ENCODE measurements around a stretch of chr7.

GRCh38 chr7:1043287-1043930, 937 bp upstream of the GPR146 start:
- PRO-cap = no peak

DNA sequence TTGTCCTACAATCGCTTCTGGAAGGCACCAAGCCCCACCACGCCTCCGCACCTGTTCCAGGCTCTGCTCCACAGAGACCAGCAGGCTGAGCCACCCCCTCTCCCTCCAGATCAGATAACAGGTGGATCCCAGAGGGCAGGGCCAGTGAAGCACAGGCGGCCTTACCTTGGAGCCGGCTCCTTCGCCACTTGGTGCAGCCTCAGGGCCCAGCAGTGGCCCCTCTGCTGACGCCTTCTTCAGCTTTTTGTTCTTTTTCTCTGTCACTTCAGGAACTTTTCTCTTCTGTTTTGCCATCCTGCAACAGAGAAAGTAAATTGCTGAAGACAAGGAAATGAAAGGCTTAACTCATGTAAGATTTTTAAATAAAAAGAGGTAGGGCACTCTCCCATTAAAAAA, 11.0 kb downstream of the C7orf50 start:
- PRO-cap = no peak

DNA sequence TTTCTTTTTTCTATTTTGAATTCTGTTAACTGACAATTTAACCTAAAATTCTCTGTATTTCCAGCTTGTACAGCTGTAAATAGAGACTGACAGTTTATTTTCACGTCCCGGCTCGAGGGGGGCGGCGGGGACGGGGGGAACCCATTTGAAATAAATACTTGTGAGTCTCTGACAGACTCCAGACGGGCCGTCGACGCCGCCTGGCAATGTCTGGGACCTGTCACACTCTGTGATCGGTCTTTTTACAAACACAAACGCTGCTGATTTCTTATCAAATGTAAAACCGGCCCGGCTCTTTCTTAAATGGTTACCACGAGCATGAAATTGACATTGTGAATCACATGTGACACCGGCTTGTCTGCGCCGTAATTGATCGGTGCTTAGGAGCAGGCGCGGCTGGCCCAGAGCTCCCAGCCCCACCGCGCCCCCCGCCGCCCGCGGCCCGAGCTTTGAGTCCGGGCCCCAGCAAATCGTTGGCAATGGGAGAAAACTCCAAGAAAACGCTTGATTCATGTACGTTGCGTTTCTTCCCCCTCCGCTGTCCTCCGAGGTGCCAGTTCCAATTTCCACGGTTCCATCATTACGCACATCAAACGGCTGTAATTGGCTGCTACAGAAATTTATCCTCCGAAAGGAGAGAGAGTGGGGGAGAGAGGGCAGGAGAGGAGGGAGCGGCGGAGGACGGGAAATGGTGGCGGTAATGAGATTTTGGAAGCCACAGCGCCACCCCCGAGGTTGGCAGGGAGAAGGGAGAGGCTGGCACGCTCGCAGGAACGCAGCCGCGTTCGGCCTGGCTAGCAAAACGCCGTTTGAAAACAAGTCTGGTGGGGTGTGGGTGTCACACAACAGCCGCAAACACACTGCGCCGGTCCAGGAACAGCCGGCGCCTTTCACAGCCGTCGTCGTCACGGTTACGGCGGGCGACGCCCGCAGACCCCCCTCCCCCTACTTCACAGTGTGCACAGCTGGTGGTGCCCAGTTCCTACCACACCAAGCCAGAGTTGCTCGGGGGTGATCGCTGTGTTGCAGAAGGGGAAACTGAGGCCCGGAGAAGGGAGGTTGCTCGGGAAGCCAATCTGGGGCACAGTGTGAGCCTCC, 57.3 kb downstream of the UNCX start:
- PRO-cap = no peak

DNA sequence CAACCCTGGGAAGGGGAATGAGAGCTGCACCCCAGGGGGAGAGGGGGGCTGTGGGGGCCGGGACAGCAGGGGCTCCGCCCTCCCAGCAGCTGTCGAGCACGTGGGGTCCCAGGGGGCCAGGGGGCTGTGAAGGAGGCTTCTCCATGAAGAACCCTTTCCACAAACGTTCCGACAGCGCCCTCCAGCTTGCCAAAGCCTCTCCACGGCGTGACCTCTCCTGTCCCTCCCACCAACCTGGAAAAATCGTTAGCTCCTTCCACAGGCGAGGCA, 66.2 kb downstream of the UNCX start:
- PRO-cap = no peak

- PRO-cap = no peak
Measured at GRCh38 chr7:1447008-1447445, 12.2 kb downstream of the MICALL2 start.

DNA sequence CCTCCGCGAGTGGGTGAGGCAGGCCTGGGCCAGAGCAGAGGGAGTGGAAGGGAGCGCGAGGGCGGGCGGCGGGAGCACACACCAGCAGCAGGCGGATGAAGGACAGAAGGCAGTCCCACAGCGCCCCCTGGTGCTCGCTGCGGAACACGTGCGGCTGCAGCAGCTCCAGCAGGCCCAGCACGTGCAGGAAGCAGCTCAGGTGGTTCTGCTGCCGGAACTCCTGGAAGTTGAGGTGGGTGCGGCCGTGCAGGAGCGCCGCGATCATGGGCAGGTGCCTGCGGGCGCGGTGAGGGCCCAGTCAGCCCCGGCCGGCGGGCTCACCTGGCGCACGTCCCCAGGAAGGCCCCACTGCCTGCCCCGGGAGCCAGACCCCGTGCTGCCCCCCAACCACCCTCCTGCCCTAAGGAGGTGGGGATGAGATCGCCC, 14.8 kb upstream of the MICALL2 start:
- PRO-cap = no peak

- PRO-cap = no peak
Measured at GRCh38 chr7:1516406-1517177, 12.4 kb upstream of the INTS1 start.

DNA sequence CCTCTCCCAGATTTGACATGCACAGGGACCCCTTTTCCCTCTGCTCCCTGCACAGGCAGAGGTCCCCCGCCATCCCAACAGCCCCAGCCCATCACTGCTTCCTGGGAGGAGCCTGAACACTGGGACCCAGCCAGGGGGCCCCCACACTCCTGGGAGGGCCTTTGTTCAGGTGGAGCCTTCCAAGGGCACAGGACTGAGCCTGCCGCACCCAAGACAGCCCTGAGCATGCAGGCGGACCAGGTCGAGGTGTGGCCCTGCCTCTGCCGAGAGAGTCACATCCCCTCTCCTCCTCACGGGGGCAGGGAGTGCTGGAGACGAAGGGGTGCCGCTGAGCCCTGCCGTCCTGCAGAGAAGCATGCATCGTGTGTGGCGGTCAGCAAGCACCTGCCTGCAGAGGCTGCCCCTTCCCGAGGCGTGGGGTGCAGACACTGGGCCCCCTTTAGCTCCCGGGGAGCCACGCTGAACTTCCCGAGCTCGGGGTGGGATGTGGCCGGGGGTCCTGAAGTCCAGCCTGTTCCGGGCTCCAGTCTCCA, 7.3 kb upstream of the MAFK start:
- PRO-cap = no peak

DNA sequence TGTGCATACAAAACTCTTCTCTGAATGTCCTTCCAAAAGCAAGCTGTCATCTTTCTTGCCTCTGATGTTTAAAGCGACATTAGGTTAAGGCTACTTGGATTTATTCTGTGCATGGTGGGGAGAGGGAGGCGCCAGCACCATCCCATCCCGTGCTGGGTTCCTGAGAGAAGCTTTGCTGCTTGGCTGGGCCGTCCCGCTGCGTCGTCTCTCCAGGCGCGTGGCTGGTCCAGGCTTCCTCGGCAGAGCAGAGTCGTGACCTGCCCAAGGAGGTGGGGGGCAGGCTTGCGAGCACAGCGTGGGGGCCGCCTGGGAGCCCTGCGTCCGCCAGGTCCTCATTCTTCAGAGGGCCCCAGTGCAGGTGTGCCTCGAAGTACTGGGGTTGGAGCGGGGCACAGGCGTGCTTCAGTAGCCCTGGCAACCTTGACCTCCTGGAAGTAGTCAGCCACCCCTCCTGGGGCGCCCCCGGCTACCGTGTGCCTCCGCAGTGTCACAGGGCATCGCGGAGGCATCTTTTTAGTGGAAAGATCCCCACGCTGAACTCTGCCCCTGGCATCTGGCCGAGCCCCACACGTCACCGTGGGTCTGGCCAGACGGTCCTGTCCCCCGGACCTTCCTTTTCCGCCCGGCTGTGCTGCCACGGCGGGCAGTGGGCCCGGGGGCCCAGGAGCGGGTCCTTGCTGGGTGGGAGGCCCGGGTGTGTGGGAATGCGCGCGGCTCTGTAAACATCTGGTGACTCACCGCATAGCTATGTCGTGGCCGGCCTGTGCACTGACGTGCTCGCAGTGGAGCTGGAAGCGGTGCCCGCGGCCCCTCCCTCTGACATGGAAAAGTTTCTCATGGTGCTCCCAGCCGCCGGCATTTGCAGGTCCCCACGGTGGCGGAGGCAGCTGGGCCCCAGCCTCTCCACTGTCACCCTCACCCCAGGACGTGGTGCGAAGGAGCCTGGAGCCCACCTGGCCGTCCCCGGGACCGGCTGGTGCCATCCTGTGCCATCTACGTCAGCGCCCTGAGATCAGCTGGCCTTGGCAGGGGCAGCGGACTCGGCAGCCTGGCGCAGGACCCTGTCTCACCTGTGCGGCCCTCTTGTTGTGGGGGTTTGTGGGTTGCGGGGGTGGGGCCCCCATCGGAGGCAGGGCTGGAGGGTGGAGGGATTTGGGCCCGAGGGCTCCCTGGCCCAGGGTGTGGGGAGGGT, 6.5 kb downstream of the MAFK start:
- PRO-cap = bidirectional peak, plus-strand start at position 825 of the sequence, minus-strand start at position 642 of the sequence

GRCh38 chr7:1558196-1558723, 2.3 kb upstream of the TMEM184A start:
- PRO-cap = no peak

DNA sequence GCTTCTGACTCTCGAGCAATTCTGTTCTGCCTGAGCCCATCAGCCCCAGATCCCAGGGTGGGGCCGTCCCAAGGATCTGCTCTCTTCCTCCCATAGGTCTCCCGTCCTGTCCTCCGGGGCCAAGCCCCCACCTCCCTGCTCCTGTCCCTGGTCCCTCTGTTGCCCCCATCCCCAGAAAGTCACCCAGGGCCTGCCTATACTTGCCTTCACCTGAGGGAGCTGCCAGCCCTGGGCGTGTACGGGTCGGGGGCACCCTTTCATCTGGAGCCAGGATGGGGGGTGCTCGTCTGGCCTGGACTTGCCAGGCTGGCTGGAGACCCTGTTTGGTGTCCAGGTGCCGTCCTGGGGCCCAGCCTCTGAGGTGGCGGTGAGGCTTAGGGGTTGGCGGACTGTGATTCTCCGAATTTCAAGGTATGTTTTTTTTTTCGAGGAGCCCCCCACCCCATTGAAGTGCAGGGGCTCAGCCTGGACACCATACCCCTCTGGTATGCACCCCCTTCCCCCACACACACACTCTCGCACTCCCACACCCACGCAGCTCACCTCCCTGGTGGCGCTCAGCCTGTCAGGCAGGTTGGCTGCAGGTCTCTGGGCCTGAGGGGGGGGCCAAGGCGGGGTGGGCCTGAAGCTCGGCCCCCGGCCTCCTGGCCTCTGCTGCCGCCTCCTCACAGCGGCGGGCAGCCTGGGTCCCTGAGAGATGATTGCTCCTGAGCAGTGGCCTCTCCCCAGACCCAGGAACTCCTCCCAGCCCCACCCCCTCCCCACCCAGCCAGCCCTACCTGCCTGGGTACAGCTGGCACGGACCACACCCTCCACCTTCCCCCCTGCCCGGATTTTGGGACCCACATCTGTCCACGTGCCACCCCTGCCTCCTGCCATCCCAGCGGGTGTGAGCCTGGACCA, 4.4 kb upstream of the TMEM184A start:
- PRO-cap = no peak

DNA sequence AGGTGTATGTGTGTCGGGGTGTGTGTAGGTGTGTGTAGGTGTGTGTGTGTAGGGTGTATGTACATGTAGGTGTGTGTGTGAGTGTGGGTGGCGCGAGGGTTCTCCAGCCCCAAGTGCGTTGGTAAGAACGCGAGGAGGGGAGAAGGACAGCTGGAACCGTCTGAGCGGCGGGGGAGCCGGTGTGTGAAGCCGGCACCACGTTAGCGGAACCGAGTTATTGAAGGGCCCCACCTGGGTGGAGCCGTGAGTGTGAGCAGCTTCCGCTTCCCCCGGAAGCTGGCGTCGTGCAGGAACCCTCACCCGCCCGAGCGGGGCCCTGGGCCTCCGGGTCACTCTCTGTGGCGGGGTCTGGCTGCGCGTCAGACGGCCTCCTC, 49.5 kb upstream of the PSMG3 start:
- PRO-cap = no peak

DNA sequence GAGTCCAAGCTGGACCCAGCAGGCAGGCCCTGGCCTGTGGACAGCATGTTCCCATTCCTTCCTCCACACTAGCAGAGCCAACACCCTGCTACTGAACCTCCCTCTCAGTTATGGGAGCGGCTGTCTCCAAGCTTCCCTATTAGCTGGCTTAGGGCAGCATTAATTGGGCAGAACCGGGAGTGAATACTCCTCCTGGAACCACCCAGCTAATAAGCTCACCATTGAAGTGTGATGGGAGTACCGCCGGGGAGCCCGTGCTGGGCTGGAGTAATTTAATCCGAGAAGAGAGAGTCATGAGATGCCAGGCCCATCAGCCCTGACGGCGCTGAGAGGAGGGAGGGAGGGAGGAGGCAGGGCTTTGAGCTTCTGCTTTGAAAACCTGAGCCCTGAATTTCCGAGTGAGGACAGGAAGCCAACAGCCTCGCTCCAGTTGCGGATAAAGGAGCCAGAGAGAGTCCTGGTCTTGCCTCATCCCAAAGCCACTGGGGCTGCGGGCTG, 31.8 kb upstream of the ELFN1 start:
- PRO-cap = no peak

- PRO-cap = no peak
Measured at GRCh38 chr7:1664498-1665091, 5.5 kb upstream of the ELFN1 start.

DNA sequence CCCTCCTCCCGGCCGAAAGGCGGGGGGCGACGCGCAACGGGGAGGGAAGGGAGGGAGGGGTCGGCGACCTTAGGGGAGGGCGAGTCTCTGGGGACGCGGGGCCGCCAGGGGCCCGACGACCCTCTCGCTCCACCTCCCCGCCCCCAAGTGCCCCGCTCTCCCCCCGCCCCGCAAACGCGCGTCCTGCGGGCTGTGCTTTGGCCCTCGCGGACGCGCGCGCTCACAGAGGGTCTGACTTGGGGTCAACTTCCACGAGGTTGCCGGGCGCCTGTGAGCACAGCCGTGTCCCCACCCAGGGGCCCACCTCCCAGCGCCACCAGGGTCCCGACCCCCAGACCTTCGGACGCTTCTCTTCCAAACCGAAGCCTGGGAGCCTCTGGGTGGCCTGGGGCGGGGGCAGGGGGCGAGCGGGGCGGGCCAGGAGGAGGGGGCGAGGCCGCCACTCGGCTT, 4.9 kb upstream of the ELFN1 start:
- PRO-cap = no peak

DNA sequence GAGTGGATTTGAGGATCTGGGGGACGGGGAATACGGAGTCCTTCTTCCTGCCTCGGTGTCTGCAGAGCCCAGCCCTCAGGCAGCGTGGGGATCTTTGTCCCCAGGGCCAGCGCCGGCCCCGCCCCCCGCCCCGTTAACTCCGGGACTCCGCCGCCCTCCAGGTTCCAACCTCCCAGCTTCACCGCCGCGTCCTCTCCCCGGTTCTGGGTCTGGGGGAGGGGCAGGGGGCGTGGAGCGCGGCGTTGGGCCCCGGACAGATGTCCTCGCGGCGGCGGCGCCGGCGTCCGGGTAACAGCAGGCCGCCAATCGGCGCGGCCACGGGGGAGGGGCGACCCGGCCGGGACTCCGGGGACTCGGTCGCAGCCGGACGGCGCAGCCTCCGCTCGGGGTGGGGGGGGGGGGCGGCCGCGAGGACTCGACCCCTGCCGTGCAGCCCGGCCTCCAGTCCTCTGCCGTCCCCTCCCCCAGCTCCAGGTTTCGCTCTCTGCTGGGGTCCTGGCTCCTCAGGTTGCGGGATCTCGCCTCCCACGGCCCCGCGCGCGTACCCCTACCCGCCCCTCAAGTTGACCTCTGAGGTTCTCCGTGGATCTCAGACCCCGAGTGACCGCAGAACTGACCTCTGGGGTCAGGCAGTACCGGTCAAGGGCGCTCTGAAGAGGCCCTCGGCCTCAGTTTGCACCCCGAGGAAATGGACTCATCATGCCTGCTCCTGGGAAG, 2.3 kb upstream of the ELFN1 start:
- PRO-cap = no peak

- PRO-cap = no peak
Measured at GRCh38 chr7:1875338-1875685, 205.2 kb downstream of the ELFN1 start.

GRCh38 chr7:1883733-1884252, 213.7 kb downstream of the ELFN1 start:
- PRO-cap = no peak

GRCh38 chr7:1943190-1943704, 273.2 kb downstream of the ELFN1 start:
- PRO-cap = no peak

DNA sequence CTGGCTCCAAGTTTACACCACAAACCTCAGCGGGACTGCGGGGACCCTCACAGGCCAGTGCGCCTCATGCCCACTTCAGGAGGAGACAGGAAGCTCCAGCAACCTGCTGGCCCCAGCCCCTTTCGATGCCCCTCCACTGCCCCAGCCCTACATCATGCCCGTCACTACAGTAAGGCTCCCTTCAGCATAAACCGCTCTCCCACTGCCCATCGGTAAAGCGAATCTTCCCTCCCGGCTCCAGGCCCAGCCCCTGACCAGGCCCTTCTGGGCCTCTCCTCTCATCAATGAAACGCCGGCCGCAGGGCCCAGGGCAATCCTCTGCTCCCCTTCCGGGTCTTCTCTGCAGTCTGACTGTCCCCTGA, 233.2 kb downstream of the MAD1L1 start:
- PRO-cap = no peak

Data from ReNcell CX (cell line).